NB4 (cell line): ENCODE measurements around a stretch of chr14.

DNA sequence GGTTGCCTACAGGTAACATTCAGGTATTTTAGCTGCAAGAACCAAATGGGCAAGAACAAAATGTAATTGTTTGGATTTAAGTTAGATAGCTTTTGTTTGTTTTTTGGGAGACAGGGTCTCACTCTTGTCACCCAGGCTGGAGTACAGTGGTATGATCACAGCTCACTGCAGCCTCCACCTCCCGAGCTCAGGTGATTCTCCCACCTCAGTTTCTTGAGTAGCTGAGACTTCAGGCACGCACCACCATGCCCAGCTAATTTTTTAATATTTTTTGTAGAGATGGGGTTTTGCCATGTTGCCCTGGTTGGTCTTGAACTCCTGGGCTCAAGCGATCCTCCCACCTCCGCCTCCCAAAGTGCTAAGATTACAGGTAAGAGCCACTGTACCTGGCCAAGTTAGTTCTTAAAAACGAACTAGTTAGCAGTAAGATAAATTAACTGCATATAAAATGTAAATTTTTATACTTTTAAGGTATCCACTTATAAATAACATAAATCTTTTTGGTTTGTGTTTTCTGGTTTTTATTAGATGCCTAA is 49.8 kb downstream of the PPP2R5C start:
- RRBS, result no CpG with 5 or more reads among the region's 5 CpGs

- RRBS, result no CpG with 5 or more reads among the region's 7 CpGs
These were observed 57.7 kb downstream of the PPP2R5C start for GRCh38 chr14:101819183-101819576.

GRCh38 chr14:101851700-101852219 is 90.3 kb downstream of the PPP2R5C start:
- RRBS, result no CpG with 5 or more reads among the region's 6 CpGs

GRCh38 chr14:101864466-101865060 is 99.8 kb upstream of the DYNC1H1 start:
- RRBS, result no CpG with 5 or more reads among the region's 16 CpGs

- RRBS, result no CpG with 5 or more reads among the region's 10 CpGs
These were observed 76.9 kb upstream of the DYNC1H1 start for GRCh38 chr14:101887417-101887912.

- RRBS, result no CpG with 5 or more reads among the region's 8 CpGs
These were observed 15.3 kb downstream of the DYNC1H1 start for GRCh38 chr14:101979607-101980225.

GRCh38 chr14:102019836-102020582 is 55.6 kb downstream of the DYNC1H1 start:
- RRBS, result no CpG with 5 or more reads among the region's 14 CpGs

DNA sequence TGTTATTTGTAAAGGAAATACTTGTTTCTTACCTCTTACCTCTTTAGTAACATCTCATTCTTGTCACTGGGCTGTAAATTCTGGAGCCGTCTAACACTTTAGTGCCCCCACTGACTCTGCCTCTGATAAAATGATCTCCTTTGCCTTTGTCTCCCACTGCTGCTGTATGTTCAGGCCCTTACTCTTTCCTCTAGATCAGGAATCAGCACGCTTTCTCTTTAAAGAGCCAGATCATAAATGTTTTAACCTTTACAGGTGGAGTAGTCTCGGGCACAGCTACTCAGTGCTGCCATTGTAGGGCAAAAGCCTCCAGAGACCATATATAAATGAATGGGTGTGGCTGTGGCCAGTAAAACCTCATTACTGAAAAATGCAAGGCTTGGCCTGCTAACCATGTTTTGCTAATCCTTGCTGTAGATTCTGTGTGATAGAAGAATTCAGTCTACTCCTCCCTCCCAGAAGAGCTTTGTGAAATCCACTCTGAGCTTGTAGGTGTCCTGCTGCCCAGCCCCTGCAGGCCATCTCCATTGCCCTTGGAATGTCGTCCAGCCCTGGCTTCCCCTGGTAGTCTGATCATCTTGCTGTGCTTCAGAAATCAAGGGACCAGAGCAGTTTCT is 58.2 kb downstream of the HSP90AA1 start:
- RRBS, result no CpG with 5 or more reads among the region's 4 CpGs

DNA sequence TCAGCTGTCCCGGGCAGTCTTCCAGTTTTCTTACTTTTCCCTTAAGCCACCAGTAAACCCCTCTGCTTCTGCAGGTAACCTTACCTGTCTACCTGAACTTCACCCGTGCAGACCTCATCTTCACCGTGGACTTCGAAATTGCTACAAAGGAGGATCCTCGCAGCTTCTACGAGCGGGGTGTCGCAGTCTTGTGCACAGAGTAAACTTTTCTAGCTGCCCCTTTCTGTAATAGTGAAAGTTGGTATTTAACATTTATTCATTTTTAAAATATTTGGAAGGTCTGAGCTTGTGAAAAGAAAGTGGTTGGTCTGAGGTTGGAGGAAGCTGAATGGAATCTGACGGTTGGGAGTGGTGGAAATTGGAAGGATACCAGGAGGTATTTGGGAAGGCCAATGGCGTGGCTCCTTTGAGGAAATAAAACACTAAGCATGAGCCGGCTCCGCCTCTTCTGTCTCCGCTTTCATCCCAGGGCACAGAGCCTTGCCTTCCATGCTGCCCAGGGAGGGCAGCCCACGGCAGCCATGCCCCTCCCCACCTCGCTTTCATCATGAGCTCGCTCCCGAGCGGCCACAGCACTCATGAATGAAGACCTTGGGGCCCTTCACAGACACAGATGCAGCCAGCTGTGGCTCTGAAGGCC is 36.4 kb downstream of the HSP90AA1 start:
- RRBS, result no CpG with 5 or more reads among the region's 18 CpGs

GRCh38 chr14:102063508-102063998 is 23.3 kb downstream of the HSP90AA1 start:
- RRBS, result 87% methylated on average over 11 of the region's 17 CpGs

DNA sequence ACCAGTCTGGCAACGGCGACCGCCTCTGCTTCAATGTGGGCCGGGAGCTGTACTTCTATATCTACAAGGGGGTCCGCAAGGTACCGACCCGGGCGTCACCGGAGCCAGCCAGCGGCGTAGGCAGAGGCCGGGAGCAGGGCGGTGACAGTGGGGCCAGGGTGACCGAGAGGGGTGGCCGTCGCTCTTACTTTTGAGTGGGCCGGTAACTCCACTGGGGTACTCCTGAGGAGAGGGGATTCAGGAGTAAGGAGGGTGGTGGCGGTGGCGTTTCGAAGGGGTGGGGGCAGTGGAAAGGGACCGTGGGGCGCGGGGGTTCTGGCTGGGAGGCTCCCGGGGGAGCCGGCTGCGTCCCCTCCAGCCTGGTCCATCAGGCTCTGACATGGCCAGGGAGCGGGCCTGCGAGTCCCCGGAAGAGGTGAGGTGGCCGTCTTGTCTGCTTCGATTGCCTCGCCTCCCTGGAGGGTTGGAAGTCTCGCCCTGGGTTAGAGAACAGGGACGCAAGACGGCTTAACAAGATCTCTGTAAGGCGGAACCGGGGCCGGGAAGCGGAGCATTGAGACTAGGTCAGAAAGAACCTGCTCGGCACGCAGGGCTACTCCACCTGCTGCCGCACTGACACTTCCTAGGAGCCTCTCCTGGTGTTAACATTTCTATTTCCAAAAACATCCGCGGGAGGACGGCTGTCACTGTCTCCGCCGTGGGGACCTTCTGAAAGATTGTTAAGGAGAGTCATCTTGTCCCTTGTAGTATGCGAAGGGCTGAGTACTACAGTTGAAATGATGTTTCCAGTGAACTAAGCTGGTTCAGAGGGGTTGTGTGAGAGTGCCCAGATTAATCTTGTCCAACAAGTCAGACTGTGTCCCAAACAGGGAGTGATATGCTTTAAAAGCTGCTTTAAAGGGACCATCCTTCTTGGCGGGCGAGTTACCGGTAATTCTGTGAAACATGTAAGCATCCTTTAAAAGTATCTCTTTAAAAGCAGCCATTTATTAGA is 693 bp downstream of the WDR20 start:
- RRBS, result 3% methylated on average over 17 of the region's 51 CpGs

DNA sequence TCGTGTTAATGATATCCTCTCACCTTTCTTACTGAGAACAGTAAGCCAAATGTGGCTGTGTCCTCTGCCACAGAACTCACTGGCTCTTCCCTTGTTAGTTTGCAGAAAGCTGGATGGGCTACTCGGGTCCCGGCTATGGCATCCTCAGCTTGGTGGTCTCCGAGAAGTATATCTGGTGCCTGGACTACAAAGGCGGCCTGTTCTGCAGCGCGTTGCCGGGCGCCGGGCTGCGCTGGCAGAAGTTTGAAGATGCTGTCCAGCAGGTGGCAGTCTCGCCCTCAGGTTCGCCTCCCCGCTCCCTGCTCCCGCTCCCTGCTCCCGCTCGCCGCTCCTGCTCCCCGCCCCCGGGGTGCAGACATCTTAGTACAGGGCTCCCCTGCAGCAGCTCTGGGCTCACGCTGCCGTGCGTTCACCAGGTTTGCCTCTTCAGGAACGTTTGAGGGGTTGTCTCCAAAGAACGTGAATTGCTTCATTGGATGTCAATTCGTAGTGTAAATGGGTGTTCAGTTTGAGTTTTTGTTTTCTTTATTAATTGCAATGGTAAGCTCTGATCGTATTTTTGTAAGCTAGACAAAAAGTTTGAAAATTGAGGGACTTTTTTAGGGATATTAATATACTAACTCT is 71.5 kb downstream of the ANKRD9 start:
- RRBS, result 29% methylated on average over 13 of the region's 27 CpGs

DNA sequence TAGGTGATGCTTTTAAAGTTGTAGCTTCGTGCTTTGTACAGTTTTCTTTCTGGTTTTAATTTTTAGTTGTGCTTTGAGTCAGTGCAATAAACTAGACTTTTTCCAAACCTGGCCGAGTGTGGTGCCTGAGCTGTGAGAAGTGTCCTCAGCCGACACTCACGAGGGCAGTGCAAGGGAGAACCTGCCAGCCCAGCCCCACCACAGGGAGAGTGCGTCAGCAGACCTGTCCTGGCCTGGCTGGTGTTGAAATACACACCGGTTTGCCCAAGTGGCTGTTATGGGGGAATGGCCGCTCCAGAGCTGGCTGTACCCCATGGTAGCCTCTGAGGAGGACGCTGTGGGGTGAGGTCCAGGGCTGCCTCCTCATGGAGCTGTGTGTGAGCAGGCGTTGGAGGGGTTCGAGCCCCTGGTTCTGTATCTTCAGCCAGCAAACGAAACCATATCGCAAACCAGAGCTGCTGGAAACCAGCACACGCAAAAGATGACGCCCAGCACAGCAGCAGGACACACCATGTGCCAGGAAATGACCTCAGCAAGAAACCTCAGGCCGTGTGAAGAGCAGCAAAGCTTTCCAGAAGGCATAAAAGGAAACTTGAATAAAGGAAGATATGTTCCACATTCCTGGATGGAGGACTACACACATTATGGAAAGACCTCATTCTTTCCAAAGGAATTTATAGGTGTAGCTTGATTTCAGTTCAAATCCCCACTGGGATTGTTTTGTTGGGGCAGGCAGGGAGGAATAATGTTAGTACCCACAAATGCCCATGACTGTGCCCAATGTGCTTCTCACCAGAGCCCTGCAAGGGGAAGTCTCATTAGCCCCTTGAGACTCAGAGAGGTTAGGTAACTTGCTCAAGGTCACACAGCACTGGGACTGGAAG is 9.3 kb downstream of the ANKRD9 start:
- RRBS, result no CpG with 5 or more reads among the region's 15 CpGs

DNA sequence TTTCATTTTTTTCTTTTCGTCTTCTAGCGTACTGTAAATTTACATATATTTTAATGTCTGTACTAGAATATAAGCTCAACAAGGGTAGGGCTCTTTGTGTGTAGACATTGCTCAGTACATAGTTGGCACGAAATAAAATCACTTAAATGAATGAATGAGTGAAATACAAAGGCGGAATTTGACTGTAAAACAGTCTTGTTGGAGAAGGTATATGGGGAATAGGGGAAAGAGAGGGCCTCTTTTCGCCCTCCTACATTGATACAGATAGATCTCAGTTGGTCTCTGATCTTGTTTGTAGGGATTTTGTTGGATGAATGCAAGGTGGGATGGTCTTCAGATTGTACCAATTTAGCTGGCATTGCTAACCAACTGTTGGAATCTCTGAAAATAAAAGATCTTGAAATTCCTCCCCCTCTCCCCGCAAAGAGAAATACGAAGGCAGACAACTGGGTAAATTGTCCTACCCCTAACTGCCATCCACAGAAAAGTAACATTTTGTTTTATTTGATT is 29.2 kb downstream of the RCOR1 start:
- RRBS, result no CpG with 5 or more reads among the region's 7 CpGs

DNA sequence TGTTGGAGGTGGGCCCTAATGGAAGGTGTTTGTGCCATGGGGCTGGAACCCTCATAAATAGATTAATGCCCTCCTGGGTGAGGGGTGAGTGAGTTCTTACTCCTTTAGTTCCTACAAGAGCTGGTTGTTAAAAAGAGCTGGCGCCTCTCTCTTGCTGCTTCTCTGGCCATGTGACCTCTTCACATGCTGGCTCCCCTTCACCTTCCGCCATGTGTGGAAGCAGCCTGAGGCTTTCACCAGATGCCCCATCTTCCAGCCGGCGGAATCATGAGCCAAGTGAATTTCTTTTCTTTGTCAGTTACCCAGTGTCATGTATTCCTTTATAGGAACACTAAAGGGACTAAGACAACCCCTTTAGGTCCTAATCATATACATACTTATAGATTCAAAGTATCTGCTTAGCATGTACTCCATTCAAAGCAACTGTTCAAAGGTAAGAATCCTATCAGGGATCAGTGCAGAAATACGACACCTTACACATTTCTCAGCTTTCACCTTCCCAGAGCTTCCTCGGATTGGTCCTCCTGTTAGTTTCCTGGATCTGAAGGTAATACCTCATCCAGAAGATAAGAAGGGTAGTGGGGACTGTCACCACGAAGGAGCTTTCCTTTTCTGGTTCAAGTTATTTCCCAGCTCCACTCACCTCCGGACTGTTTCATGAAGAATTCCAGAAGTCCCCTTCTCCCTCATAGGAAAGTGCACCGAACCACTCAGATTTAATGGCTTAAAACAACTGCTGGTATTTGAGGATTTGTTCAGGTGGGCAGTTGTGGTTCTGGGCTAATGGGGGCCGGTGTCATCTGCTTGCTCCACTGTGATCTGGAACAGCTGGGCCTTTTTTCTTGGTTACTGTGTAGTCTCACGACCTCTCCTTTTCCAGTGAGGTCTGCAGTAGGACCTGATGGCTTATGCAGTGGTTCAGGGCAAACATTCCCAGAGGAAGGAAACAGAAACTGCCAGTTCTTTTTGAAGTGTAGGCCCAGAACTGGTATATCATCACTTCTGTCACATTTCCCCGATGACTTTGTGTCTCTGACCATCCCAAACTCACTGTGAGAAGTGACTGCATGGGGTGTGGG is 38.0 kb downstream of the RCOR1 start:
- RRBS, result no CpG with 5 or more reads among the region's 12 CpGs

DNA sequence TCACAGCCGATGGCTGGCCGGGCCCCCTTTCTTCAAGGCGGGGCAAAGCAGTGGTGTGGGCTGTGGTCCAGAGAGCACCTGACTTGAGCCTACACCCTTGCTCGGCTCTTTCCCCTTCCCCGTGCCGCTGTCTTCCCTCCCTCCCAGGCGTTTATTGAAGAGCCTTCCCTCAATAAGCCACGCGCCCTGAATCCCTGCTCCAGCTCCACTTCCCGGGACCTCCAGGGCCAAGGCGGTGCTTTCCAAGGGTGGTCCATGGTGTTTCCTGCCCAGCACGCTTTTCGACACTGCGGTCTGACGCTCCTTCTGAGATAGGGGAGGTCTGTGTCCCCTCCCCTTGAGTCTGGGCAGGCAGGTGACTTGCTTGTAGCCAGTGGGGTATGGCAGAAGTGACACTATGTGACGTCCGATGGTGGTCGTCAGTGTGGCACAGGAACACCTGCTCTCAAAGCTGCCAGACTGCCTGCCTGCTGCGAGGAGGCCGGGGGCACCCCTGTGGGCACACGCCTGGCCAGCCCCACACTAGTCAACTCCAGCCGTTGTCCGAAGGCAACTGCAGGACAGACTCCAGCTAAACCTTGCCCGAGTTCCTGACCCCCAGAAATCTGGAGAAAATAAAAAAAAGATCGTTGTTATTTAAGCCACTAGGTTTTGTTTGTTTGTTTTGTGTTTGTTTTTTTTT is 16.1 kb upstream of the TRAF3 start:
- RRBS, result no CpG with 5 or more reads among the region's 25 CpGs

- RRBS, result no CpG with 5 or more reads among the region's 9 CpGs
These were observed 26.0 kb downstream of the TRAF3 start for GRCh38 chr14:102802990-102803818.

DNA sequence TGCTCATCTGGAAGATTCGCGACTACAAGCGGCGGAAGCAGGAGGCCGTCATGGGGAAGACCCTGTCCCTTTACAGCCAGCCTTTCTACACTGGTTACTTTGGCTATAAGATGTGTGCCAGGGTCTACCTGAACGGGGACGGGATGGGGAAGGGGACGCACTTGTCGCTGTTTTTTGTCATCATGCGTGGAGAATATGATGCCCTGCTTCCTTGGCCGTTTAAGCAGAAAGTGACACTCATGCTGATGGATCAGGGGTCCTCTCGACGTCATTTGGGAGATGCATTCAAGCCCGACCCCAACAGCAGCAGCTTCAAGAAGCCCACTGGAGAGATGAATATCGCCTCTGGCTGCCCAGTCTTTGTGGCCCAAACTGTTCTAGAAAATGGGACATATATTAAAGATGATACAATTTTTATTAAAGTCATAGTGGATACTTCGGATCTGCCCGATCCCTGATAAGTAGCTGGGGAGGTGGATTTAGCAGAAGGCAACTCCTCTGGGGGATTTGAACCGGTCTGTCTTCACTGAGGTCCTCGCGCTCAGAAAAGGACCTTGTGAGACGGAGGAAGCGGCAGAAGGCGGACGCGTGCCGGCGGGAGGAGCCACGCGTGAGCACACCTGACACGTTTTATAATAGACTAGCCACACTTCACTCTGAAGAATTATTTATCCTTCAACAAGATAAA is 17.0 kb upstream of the AMN start:
- RRBS, result 97% methylated on average over 9 of the region's 30 CpGs

GRCh38 chr14:102966458-102967409 is 44.3 kb downstream of the AMN start:
- RRBS, result no CpG with 5 or more reads among the region's 27 CpGs

GRCh38 chr14:103014414-103015344 is 42.7 kb downstream of the CDC42BPB start:
- RRBS, result 0% methylated on average over 1 of the region's 12 CpGs